ENCODE measurements around the genes LHFPL4, ARPC4 and IRAK2.

DNA sequence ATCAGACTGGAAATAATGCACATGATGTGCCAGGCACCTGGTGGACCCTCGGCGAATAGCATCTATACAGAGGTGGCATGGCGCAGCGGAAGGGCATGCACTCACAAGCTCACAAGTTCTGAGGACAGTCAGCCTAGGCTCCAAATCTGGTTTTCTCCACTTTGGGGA, 113.9 kb downstream of the SRGAP3 start:
- PRO-cap, result no peak

DNA sequence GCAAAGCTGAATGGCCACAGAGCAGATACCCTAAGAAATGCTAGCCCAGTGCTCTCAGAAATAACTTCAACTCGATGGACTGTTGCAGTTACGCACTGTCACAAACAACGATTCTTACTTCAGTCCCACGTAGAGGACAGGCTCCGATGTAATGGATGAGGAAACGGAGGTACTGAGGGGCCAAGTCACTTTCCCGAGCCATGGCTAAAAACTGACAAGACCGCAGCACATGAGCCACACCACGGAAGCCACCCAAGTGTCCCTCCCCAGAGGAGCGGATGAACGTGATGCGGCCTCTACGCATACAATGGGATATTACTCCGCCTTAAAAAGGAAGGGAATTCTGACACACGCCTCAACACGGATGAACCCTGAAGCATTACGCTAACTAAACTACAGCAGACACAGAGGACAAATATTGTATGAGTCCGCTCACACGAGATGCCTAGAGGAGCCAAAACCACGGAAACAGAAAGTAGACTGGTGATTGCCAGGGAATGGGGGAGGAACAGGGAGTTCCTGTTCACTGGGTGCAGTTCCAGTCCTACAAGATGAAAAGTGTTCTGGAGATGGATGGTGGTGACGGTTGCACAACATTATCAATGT, 32.8 kb downstream of the SRGAP3 start:
- PRO-cap, result no peak

- PRO-cap, result no peak
Measured at GRCh38 chr3:9247273-9248093, 2.0 kb downstream of the SRGAP3 start.

DNA sequence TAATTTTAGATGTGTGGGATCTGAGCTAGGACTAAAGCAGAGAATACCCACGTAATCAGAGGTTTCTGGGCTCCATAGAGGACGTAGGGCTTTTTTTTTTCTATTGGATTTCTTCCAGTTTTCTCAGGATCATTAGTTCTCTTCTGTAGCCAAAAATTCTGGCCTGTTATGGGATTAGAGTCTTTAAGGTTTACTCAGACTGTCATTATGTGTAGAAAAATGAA, 1.8 kb downstream of the SETD5 start:
- PRO-cap, result no peak

DNA sequence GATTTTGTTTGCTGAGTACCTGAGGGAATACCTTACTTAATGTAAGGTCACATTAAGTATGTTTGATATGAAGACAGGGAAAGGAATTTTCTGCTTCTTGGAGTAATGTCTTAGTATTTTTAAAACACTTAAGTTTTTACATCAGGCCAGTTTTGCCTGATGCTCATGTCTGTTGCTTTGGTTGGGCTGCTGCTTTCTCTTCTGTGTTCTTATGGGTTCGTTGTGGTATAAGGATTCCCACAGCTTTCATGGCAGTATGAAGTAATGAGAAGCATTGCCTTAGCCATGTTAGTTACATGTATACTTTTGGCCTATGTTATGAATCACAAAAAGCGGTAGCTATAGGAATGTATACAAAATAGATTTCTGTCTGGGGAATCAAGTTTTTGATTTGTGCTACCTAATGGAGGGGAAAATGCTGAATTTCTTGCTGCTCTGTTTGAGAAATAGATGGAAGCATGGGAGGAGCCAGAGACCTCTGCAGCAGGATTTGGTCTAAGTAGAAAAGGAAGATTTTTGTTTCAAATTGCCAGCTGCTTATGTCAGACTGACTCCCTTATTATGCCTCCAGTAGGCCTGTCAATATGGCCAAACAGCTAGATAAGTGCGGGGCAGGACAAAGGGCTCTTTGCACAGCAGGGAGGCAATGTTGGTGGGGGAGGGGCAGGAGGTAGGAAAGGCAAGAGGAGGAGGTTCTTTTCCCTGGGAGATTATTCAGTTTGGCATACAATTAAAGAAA, 5.2 kb downstream of the SETD5 start:
- PRO-cap, result no peak

DNA sequence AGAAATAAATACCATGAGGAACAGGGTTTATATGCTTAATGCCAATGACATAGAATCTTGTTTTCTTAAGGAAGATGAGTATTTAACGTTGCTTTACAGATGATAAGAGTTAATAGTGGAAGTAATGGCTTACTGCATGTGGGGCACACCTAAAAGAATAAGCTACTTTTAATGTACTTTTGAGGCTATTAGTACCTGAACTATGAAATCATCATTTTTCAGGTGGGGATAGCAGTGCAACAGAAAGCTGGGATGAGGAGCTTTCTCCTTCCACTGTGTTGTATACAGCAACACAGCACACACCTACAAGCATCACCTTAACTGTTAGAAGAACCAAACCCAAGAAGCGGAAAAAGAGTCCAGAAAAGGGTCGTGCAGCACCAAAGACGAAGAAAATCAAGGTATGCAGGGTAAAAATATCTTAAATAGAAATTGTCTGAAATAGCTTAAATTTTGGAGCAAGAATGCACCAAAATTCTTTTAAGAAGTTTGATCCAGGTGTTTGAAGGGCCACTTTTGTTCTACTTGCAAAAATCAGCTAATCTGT, 38.2 kb downstream of the SETD5 start:
- PRO-cap, result no peak

- PRO-cap, result no peak
Measured at GRCh38 chr3:9452427-9452858, 55.0 kb downstream of the SETD5 start.

GRCh38 chr3:9552426-9553075, 1.1 kb downstream of the LHFPL4 start:
- PRO-cap, result no peak

GRCh38 chr3:9553603-9554227, at the start of gene LHFPL4:
Gene LHFPL4, minus strand, starts transcription at chr3:9553822.
- PRO-cap, result no peak

DNA sequence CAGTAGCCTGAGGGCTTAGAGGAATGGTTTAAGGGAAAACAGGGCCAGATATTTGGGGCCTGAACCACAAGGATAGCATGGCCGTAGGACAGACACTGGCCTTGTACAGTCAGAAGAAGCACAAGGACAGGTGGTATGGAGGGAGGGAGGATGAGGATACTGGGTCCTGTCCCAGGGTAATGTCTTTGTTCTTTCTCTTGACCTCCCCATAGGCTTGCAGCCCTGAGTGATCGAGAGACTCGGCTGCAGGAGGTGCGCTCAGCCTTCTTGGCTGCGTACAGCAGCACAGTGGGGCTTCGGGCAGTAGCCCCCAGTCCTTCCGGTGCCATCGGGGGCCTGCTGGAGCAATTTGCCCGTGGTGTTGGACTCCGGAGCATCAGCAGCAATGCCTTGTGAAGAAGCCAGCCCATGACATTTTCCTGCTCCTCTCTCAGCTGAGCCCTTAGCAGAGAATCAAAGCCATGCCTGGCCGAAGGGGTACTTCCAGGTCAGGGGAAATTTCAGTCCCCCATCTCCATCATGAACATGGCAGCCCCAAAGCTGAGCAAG, 2.0 kb upstream of the CPNE9 start:
- PRO-cap, result no peak

DNA sequence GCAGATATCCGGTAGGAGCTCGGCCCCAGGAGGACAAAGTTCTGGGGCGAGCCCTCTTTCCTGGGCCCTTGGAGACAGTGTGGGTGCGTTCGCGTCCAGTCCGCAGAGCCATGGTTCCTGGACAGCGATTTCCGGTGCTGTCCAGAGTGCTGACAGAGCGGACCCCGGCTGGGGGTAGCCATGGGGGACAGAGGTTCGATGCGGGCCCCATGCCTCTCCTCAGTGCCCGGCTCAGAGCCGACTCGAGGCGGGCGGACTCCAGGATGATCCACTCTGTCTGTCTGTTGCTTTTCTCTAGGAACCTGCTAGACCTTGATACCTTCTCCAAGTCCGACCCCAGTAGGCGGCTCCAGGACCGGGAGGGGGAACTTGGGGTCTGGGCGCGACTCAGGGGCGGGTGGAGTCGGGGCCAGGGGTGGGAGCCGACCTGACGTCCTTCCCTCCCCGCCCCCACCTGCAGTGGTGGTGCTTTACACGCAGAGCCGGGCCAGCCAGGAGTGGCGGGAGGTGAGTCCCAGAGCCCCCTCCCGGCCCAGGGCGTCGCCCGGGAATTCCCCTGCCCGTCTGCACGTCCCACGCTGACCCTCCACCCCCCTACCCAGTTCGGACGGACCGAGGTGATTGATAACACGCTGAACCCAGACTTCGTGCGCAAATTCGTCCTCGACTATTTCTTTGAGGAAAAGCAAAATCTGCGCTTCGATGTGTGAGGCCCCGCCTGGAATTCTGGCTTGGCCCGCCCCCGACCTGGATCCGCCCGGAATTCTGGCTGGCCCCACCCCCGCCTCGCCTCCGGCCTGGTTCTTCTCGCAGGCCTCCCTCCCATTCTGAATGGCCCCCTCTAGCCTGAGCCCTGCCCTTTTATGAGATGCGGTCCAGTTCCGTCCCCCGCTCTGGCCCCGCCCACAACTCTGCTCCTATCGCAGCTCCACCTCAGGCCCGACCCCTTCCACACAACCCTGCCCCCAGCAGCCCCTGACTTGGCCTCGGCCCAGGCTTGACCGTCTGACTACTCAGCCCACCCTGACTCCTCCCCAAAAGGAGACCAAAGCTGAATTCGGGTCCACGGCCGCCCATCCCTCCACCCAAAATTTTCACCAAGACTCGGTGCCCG, 1.0 kb downstream of the CPNE9 start:
- PRO-cap, result no peak

DNA sequence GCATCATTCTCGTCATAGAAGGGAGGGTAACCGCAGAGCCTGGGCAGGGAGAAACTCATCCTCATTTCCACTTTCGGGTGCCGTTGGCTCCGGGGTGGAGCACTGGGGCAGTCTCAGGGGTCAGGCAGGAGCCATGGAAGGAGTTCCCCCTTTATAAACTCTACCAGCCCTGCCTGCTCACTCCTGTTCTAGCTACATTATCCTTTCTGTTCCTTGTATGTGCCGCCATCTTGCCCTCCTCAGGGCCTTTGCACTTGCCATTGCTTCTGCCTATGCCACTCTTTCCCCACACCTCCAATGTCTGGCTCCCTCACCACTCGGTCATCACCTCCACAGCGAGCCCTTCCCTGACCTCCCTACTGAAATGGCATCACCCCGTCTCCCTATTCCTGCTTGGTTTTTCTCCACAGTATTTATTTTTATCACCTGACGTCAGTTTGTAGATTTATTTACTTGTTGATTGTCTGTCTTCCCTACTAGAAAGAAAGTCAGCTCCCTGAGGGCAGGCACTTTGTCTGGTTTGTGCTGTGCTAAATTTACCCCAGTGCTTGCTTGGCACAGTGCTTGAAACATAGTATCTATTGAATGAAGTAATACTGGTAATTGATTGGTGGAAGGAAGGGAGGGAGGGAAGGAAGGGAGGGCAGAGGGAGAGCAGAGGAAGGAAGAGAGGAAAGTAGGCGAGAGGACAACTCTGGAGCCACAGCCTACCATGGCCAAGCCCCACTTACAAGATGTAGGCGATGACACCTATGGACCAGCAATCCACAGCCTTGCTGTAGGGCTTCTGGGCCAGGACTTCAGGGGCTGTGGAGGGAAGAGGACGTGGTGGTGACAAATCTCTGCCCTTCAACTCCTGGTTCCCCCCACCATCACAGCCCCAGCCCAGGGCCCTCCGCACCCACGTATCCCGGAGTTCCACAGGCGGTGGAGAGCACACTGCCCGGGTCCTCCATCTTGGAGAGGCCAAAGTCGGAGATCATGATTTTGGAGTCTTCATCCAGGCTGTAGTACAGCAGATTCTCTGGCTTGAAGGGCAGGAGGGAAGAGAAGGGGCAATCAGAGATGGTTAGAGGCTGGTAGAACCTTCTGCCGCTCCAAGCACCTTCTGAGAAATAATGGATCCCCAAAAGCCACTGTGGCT, 8.6 kb downstream of the CAMK1 start:
- PRO-cap, result no peak

GRCh38 chr3:9792878-9793265, at the start of gene ARPC4:
Gene ARPC4, plus strand, starts transcription at chr3:9793082.
- PRO-cap, result bidirectional peak, plus-strand start at chr3:9793108, minus-strand start at chr3:9792748

- PRO-cap, result no peak
Measured at GRCh38 chr3:9806235-9807198, 3.5 kb upstream of the TTLL3 start.

- PRO-cap, result no peak
Measured at GRCh38 chr3:9916325-9916826, 522 bp upstream of the IL17RC start.

GRCh38 chr3:9932544-9933230, 947 bp upstream of the CRELD1 start:
- PRO-cap, result bidirectional peak, plus-strand start at chr3:9932875, minus-strand start at chr3:9932809; bidirectional peak, plus-strand start at chr3:9932990, minus-strand start at chr3:9932938

- PRO-cap, result bidirectional peak, plus-strand start at chr3:10011249, minus-strand start at chr3:10011093
Measured at GRCh38 chr3:10010723-10011622, 15.3 kb upstream of the FANCD2 start.

DNA sequence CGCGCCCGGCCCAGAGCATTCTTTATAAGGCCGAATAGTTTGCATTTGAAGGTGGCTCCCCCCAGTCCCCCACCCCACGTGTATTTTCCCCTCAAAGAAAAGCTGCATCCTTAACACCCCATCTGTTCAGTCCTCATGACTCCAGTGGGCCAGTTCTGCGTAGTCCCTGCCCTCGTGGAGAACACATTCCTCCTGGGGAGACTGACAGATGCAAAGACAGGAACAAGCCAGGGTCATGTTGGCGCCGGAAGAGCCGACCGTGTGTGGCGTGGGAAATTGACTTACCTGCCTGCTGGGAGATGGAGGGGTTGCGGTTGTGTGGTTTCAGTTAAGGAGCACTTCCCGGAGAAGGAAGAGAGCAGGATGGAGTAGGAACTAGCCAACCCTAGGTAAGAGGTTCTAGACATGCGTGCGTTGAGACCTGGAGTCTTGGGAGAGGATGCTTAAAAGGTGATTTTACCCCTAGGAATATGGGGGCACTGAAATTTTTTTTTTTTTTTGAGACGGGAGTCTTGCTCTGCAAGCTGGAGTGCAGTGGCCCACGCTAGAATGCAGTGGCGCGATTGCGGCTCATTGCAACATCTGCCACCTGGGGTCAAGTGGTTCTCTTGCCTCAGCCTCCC, 1.2 kb downstream of the VHL start:
- PRO-cap, result no peak

GRCh38 chr3:10155123-10155846, 9.4 kb upstream of the IRAK2 start:
- PRO-cap, result no peak

- PRO-cap, result unidirectional peak, plus-strand start at chr3:10164919; unidirectional peak, minus-strand start at chr3:10165288
Measured at GRCh38 chr3:10164561-10165595, at the start of gene IRAK2. Gene IRAK2, plus strand, starts transcription at chr3:10164919.

Measured in bronchus (tissue), 1 donor.